PFSK-1 (cell line): ENCODE measurements around a stretch of chrX.

DNA sequence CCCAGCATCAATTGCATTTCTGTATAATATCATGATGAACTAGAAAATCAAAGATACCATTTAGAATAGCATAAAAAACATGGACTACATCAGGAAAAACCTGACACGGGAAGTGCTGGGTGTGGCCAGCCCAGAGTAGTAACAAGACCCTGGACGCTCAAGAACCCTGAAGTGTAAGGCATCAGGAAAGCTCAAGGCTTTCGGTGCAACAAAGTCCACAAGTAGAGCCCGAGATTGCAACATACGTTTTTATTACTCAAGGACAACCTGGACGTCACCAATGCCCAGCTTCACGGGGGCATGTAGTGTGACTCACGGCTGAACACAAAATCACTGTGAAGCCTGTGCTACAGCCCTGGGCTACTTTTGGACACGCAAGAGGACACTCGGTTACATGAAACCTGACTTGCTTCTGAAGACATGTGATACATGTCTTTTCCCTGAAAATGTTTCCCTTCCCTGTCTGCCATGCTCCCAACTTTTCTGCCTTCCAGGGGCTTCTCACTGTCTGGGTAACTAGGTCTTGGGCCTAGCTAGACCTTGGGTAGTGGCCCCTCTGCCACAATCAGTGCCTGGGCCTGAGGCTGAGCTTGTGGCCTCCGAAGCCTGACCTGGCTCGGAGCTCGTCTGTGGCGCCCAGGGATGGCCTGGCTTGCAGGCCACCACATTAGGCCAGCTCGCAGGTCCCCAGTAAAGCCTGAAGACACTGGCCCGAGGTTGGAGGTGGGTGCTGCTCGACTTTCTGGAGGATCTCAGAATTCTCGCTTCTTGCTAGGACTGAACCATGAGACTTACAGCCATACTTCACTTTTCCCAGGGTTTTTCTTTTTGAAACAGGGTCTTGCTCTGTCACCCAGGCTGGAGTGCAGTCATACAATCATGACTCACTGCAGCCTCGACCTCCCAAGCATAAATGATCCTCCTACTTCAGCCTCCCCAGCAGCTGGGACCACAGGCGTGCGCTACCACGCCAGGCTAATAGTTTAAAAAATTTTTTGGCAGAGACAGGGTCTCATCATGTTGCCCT is 9.1 kb downstream of the IRAK1 start:
- RRBS, result no CpG with 5 or more reads among the region's 22 CpGs

DNA sequence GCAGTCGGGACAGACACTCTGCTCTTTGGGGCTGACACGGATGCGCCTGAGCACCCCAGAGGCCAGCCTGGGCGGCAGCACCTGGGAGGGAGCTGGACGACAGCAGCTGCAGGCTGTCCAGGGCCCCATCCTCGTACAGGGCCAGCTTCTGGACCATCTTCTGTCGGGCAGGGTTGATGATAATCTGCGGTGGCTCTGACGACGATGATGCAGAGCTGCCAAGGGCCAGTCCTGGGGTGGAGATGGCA is 7.3 kb downstream of the IRAK1 start:
- RRBS, result no CpG with 5 or more reads among the region's 10 CpGs

- RRBS, result no CpG with 5 or more reads among the region's 16 CpGs
Measured at GRCh38 chrX:154020924-154021774, 1.4 kb upstream of the IRAK1 start.

- RRBS, result no CpG with 5 or more reads among the region's 18 CpGs
Measured at GRCh38 chrX:154052554-154052997, 32.9 kb upstream of the IRAK1 start.

- RRBS, result no CpG with 5 or more reads among the region's 9 CpGs
Measured at GRCh38 chrX:154091376-154092048, 6.0 kb downstream of the MECP2 start.

DNA sequence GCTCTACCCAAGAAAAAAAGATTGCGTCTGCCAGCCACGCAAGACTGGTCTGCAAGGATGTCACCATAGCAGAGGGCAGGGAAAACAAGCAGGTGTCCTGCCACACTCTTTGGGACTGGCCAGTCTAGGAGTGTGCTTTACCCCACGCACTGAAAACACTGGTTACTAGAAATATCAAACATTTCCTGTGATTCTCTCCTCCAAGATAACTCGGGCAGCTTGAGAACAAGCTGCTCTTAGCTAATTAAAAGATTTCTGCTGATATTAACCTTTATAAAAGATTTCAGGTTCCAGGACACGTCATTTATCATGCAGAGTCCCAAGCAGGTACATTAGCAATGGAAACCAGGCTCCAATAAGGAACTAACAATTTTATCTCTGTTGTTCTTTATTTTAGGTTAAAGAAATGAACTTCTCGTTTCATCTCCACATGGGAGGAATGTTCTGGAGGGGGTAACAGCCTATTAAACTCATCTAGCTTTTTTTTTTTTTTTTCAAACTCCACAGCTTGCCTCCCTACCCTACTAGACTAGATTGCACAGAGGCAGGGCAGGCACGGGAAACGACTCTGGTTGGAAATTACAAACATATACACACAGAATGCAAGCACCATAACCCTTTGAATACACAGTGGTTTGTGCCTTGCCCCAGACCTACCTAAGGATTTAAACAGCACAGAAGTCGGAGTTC is 2.9 kb downstream of the MECP2 start:
- RRBS, result no CpG with 5 or more reads among the region's 9 CpGs

DNA sequence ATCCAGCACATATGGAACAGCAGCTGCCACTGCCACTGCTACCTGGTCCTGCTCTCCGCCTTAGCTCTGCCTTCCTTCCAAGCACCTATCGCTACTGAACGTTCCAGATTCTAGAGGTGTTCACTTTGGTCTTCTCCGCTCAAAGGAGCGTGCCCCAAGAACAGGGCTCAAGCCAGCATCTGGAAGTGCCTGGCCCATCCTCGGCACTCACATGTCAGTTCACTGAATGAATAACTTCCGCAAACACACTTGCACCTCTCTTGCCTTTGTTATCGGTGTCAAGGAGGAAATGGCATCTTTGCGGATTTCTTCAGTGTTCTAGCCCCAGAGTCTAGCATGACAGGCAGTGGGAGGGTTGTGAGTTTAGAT is 17.4 kb upstream of the MECP2 start:
- RRBS, result no CpG with 5 or more reads among the region's 9 CpGs

DNA sequence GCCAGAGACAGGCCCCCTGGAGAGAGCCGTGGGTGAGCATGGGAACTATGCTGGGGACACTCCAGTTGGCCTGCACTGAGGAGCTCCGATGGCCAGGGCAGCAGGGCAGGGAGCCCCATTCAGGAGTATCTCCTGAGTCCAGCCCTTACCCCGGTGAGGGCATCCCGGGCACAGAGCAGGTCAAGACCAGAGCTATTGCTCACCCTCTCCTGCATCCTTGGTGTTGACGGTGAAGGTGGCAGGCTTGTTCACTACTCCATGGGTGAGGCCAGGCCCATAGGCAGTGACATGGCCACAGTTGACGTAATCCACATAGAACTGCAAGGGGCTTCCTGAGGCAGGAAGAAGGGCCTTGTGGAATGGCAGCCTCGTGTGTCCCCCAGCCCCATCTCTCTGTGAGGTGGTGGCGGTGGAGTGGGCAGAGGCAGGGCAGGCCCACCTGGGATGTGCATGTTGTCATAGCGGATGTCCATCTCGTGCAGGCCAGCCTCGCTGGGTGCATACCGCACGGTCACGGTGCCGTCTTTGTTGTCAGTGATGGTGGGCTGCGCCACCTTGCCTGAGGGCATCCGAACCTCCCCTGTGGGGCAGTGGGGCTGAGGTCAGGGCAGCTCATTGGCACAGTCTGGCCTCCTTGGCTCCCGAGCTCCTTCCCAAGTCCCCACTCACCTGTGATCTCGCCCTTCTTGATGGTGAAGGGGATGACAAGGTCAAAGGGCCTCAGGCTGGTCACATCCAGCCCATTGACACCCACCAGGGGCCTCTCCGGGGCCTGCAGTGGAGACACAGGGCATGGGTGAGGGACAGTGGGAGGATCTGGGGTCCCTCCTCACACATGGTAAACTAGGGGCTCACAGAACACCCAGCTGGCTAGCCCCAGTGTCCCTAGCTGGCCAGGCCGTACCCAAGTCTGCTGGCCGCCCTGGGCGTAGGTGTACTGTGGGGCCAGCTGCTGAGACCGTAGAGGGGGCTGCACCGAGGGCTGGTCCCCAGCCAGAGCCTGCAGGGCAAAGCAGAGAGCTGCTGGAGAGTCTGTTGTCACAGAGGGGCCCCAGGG is 20.4 kb downstream of the FLNA start:
- RRBS, result no CpG with 5 or more reads among the region's 25 CpGs

DNA sequence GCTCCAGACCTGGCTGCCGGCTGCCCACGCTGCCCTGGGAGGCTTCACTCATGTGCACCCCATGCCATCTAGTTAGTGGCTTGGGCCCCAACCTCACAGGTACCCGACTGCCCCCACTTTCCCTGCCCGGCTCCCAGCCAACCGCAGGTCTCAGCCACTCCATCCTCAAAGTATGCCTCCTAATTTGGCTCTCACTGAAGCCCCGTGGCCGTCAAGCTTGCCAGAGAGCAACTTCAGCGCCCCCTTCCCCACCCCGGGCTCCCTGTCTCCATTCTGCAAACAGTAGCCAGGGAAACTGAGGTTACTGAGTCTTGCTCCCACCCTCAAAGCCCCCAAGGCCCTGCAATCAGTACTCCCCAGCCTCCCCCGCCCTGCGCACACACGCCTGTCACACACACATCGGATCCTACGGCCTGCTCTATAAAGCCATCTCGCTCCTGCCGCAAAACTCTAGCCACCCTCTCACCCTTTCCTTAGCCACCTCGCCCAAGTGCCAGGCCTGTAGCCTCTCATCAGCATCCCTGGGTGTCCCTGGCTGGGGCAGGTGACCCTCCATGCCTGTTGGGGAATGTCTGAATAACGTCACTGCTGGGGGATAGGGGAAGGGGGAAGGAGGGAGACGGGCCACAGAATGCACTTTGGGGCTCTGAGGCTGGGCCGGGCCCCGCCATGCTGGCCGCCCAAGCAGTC is 18.2 kb downstream of the FLNA start:
- RRBS, result 93% methylated on average over 4 of the region's 22 CpGs

DNA sequence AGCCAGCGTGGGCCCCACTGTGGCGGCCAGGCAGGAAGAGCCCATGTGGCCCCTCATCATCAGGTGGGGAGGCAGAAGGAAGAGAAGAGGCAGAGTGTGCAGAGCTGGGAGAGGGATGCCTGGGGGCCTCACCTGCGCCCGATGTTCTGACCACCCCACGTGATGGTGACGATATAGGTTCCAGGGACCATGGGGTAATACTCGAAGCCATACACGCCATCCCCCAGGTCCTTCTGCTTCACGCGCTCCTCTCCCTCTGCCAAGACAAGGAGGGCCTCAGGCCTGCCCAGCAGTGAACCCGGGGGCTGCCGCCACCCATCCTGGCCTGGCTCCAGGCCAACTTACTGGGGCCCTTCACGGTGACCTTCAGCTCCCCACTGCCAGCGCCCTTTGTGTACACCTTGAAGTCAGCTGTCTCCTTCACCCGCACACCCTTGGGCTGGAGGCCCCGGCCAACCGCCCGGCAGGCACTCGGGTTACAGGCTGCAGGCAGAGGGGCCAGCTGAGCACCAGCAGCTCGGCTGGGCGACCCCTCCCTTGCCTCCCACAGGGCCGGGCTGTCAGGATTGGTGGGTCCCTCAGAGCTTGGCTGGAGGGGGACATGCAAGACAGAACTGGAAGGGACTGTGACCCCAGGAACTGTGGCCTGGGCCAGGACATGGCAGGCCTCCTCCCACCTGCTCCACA is 9.3 kb downstream of the FLNA start:
- RRBS, result 90% methylated on average over 4 of the region's 22 CpGs

DNA sequence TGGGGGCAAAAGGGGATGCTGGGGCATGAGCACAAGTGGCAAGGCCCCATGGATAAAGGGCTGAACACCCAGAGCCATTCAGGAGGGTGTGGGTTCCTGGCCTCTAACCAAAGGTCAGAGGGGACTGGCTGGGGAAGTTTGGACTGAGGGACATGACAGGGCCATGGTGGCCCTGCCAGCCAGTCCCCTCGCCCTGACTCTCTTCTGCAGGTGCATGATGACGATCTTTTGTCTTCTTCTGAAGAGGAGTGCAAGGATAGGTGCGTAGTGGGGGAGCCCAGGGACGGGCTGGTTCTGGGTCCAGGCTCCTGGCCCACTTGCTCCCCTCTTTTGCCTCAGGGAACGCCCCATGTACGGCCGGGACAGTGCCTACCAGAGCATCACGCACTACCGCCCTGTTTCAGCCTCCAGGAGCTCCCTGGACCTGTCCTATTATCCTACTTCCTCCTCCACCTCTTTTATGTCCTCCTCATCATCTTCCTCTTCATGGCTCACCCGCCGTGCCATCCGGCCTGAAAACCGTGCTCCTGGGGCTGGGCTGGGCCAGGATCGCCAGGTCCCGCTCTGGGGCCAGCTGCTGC is 1.5 kb downstream of the EMD start:
- RRBS, result no CpG with 5 or more reads among the region's 15 CpGs

GRCh38 chrX:154381124-154381994 is 2.3 kb downstream of the EMD start:
- RRBS, result no CpG with 5 or more reads among the region's 13 CpGs

GRCh38 chrX:154382301-154382550 is 3.1 kb downstream of the EMD start:
- RRBS, result no CpG with 5 or more reads among the region's 9 CpGs

GRCh38 chrX:154459734-154460828 is 2.0 kb downstream of the PLXNA3 start:
- RRBS, result no CpG with 5 or more reads among the region's 52 CpGs

DNA sequence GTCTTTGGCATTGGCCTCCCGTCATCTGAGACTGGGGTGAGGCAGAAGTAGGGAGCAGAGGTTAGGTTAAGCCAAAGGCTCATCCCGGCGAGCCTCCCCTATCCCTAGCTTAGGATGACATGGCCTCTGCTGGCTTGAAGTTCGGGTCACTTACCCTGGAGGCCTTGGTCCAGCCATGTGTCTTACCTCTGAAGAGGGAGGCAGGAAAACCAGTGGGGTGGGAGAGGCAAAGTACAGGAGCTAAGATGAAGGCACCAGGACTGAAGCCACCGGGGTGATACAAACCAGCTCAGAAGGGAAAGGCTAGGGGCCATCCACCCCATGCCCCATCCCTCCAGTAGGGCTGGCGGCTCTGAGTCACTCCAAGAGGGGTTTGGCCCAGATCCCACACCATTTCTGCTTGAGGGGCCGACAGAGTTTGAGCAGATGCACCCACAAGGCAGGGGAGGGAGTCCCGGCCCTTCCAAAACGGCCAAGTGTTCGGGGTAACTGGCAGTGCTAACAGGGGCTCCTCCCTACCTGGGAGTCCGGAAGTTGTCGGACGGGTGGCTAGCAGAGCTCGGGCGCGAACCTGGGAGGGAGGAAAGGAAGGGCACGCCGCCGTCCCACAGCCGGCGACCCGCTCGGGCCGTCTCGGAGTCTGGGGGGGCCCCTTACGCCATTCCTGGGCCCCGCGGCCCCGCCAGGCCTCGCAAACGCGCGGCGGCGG is 487 bp downstream of the SLC10A3 start:
- RRBS, result 1% methylated on average over 11 of the region's 35 CpGs

- RRBS, result no CpG with 5 or more reads among the region's 8 CpGs
Measured at GRCh38 chrX:154547825-154548018, 302 bp downstream of the IKBKG start.

- RRBS, result no CpG with 5 or more reads among the region's 4 CpGs
Measured at GRCh38 chrX:154729458-154729961, 21.4 kb downstream of the GAB3 start.

DNA sequence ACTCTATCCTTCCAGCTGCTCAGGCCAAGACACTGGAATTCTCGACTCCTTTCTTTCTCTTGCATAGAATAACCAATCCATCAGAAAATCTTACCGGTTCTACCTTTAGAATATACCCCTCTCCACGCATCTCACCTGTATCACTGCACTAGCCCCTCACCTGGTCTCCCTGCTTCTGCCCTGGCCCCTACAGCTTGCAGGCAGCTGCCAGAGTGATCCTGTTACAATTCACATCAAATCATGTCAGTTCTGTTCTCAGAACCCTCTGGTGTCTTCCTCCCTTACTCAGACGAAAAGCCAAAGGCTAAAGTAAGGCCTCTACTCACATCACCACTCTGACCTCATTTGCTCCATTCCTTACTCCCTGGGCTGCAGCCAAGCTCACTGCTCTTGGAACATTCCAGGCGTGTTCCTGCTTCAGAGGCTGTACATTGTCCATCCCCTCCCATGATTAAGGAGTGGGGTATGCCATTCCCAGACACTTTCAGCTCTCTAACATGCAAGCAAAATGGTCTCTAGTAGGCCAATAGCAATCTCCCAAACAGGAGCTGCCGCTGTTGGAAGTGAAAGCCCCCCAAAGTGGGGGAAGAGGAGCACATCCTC is 15.3 kb downstream of the GAB3 start:
- RRBS, result no CpG with 5 or more reads among the region's 6 CpGs

DNA sequence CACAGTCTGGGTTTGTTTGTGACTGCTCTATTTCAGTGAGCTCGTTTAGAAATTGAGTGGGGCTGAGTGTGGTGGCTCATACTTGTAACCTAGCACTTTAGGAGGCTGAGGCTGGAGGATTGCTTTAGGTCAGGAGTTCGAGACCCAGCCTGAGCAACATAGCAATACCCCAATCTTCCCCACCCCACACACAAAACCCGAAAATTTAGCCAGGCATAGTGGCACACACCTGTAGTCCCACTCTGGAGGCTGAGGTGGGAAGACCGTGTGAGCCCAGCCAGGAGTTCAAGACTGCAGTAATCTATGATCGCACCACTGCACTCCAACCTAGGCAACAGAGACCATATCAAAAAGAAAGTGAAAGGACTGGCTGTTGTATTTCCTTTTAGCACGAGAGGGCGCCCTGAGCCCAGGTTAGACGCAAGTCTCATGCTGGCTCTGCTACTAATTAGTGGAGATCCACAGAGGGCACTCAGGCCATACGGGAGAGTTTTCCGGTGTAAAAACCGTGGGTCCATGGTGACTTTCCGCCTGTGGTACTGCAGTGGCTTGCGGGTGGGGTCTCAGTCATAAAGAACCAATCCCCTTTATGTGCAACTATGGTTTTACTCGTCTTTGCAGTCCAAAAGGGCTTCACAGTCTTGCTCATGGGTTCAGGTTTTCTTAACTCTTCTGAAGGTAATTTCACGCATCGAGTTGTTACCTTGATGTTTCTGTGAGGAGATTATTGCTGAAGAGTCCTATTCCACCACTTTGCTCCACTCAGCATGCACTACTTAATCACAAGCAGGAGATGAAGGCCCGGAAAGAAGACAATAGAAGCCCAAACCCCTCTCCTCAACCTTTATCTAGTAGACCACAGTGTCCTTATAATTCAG is 41.7 kb downstream of the F8 start:
- RRBS, result no CpG with 5 or more reads among the region's 17 CpGs

- RRBS, result no CpG with 5 or more reads among the region's 3 CpGs
Measured at GRCh38 chrX:155028788-155029470, 2.3 kb downstream of the FUNDC2 start.